Fibroblast of the aortic adventitia (primary cell): Measurements from ENCODE around the genes CELA1, ATG101, KRT83 and KRT85.

DNA sequence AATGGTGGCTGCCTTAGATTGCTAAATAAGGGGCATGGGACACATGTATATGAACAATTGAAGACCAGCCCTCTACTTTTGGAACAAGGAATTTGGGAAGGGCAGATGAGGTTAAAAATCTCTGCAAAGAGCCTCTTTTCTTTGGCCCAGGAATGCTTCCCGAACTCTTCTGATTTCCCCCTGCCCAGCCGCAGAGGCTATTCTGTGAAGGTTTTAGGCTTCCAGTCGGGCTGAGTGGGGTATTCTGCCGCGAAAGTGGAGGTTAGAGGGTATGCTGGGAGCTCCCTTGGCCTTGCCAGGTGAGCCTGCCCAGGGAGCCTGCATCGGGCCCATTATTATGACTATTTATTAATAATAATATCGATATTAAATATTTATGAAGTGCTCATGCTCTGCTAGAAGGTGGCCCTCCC lies 1.2 kb downstream of the POU6F1 start:
- CAGE, long polyA plus RNA = no peak

DNA sequence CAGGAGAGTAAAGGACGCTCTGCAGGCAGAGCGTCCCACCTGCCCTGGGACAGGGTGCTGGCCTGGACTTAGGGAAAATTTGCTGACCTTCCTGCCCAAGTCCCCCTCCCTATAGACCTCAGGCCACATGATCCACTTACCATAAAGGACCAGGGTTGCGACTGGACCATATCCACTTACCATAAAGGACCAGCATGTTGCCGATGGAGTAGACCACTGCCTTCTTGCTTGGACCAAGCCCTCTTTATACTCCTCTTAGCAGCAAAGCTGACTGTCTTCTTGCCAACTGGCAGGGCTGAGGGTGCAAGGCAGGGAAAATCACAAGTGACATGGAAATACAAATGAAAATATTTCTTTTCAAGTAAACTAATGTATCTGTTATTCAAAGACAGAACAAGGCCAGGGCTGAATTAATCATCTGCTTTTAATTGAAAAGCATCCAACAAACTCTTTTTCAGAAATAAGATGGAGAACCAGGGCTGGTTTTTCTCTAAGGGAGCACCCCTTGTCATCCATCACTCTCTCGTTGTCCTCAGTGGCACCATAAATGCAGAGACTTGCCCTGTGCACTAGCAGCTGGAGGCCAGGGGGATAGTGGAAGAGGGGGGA lies at the start of gene CELA1:
Gene CELA1, minus strand, starts transcription at position 237 of the 609 bp plus-strand sequence.
- CAGE, long polyA plus RNA = no peak

GRCh38 chr12:51391581-51392087 lies 428 bp upstream of the GALNT6 start:
- CAGE, long polyA plus RNA = no peak

GRCh38 chr12:51626074-51626634 lies 35.1 kb downstream of the SCN8A start:
- CAGE, long polyA plus RNA = no peak

- CAGE, long polyA plus RNA = no peak
Measured at GRCh38 chr12:51884548-51884793, 3.4 kb upstream of the ANKRD33 start.

- CAGE, long polyA plus RNA = no peak
Measured at GRCh38 chr12:51906363-51906609, 1.0 kb upstream of the ACVRL1 start.

GRCh38 chr12:51984614-51985723 lies 21.8 kb upstream of the TAMALIN start:
- CAGE, long polyA plus RNA = no peak

- CAGE, long polyA plus RNA = no peak
Measured at GRCh38 chr12:52018655-52019567, 12.2 kb downstream of the TAMALIN start.

DNA sequence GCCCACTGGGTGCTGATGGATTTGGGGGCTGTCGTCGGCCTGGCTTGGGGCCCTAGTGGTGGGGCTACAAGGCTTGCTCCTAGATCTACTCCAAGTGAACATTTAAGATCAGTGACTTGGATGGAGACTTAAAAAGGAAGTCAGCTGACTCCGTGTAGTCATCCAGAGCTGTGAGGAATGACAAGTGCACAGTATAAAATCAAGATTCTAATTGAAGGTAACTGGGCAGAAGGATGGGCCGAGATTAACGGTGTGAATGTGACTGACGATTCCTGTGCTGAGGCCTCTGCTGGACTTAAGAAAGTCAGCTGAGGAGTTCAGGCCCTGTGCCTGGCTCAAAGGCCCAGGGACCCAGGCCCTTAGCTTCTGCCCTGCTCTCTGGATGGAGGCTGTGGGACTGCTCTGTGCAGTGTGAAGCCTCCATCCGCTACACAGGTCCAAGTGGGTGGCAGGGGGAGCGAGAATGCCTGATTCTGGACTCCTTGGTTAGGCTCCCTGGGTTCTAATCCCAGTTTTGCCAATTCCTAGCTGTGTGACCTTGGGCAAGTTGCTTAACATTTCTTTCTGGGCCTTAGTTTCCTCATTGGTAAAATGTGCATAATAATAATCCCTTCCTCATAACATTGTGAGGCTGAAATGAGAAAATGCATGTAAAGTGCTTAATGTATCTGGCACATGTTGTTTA lies 12.6 kb upstream of the NR4A1 start:
- CAGE, long polyA plus RNA = no peak

DNA sequence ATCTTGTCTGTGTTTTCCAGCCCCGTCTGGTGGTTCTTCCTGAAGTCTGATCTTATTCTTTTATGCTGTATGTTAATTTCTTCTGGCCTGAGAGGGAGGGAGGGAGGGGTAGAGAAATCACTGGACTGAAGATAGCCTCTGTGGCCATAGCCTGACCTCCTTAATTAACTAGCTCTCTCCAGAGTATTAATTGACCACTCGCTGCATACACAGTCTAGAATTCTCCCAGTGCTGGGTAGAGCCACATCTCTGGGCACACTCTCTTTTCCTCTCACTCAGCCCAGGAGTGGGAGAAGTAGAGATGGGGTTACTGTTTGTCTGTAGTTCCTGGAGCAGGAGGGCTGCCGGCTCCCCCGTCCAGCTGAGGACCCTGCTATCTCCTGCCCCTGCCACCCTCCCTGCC lies 6.4 kb upstream of the NR4A1 start:
- CAGE, long polyA plus RNA = no peak

DNA sequence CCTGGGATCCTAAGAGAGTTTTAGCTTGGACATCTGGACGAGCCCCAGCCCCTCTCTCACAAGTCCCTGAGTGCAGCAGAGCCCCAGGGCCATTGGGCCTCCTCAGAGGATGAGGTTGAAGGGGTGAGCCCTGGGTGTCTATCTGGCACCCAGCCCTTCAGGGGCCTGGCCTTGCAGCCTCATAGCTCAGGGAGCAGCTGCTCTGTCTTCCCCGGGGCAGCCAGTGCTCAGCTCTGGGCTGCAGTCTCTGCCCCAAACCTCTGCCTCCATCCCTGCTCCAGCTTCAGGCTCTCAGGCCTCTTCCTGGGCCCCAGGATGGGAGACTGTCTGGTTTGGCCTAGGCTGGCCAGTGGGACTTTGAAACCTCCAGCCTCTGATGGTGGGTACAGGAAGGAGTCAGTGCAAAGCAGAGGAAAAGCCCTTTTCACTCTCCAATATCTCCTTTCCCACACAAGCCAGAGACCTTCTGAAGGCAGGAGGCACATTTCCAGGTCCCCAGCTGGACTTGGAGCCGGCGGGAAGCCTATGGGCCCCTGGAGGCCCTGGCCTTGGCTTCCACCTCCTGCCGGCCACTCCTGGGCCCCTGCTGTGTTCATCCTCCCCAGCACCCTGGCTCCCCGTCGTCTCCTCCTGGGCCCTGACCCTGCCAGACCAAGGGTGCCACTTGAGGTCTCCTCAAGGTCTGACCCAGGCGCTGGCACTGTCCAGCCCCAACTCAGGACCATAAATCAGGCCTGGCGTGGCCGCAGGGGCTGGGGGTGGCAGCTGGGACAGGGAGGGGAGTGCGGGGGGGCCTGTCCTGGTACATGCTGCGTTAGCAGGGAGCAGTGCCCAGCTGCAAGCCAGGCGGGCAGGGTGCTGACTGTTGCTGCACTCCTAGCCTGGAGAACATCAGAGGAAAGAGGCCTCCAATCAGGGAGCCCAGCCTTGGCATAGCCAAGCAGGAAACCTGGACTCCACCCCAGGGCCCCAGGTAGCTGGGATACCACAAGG lies 6.9 kb upstream of the ATG101 start:
- CAGE, long polyA plus RNA = no peak

- CAGE, long polyA plus RNA = no peak
Measured at GRCh38 chr12:52069928-52070556, at the start of gene ATG101. ATG101 (plus strand) TSS chr12:52069978.

- CAGE, long polyA plus RNA = no peak
Measured at GRCh38 chr12:52091686-52092337, 12.3 kb downstream of the SMIM41 start.

- CAGE, long polyA plus RNA = no peak
Measured at GRCh38 chr12:52189698-52190163, 2.1 kb downstream of the KRT80 start.

GRCh38 chr12:52230810-52231387 lies 2.1 kb upstream of the KRT7 start:
- CAGE, long polyA plus RNA = no peak

GRCh38 chr12:52231388-52232494 lies 1.3 kb upstream of the KRT7 start:
- CAGE, long polyA plus RNA = no peak

DNA sequence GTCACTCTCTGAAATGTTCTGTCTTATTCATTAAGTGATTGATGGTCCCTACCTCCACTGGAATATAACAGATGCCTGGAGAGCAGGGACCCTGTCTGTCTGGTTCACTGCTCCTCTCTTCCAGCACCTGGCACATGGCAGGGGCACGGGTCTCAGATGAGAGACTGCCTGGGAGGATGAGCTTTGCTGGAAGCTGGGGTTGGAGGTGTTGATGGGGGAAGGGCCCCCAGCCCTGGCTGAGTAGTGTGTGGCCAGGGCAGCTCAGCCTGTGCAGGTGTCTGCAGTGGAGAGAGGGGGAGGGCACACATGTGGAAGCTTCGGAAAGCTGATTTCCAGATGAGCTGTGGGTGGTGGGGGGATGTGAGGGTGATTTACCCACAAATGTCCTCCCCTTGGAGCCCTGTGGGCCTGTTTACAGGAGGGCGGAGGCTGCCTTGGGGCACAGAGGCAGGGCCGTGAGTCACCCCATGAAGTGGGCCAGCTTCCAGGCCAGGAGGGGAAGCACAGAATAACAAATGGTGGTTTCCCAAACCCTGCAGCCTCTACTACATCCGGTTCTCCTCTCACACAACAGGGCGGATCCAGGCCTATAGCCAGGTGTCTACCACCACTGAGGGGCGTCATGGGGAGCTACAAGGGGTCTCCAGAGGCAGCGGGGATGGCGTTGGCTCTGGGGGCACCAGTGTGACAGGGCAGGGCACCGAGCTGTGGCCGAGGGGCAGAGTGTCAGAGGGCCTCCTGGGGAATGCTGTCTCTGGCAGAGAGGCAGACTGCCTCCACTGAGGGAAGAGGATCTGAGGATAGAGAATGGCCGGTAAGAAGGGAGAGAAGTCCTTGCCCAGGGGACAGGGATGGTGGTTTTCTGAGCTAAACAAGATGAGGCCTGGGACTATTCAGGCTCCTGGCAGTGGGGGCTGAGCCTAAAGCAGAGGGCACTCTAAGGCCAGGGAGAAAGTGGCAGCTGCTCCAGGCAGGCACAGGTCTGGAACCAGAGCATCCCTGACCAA lies 11.1 kb downstream of the KRT7 start:
- CAGE, long polyA plus RNA = no peak

GRCh38 chr12:52321175-52321816 lies at the start of gene KRT83:
KRT83 (minus strand) TSS chr12:52321398.
- CAGE, long polyA plus RNA = no peak

- CAGE, long polyA plus RNA = no peak
Measured at GRCh38 chr12:52346609-52347064, 20.6 kb downstream of the KRT85 start.

DNA sequence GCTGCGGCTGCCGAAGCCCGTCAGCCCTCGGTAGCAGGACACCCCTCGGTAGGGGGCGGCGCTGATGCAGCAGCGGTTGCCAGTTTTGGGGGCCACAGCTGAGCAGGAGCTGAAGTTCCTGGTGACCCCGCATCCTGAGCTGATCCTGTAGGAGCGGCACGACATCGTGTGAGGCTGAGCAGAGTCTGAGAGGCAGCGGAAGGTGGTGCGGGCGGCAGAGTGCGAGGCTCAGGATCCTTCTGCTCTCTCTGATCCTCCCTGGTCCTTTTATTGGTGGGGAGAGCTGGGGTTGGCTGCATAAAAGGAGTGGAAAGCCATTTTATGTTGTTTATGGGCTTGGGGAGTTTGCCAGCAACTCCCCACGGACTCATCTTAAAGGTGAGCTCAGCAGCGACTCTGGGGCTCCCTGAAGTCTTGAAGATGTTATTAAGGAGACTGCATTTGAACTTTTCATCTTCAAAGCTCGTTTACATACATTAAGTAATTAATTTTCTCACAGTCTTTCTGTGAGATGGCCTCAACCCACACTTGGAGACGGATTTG lies at the start of gene KRT85:
Gene KRT85, minus strand, starts transcription at position 241 of the 543 bp plus-strand sequence.
- CAGE, long polyA plus RNA = no peak